Metastatic Liver Carcinoma in the Adrenal Gland (tissue), 2 donors: ENCODE measurements around a stretch of chr17.

- PRO-cap, 2 experiments = no peak in any of the 2 experiments
Observed at GRCh38 chr17:28346888-28348048, 10.1 kb downstream of the POLDIP2 start.

GRCh38 chr17:28361035-28361668 is 3.7 kb downstream of the TMEM199 start:
- PRO-cap, 2 experiments = no peak in any of the 2 experiments

GRCh38 chr17:28367816-28368830 is 2.0 kb downstream of the VTN start:
- PRO-cap, 2 experiments = peak in 2 of 2 experiments; most common plus-strand start chr17:28368418 (in 2)

GRCh38 chr17:28384986-28385531 is 13.6 kb downstream of the SARM1 start:
- PRO-cap, 2 experiments = peak in 1 of 2 experiments; most common minus-strand start chr17:28385202 (in 1)

DNA sequence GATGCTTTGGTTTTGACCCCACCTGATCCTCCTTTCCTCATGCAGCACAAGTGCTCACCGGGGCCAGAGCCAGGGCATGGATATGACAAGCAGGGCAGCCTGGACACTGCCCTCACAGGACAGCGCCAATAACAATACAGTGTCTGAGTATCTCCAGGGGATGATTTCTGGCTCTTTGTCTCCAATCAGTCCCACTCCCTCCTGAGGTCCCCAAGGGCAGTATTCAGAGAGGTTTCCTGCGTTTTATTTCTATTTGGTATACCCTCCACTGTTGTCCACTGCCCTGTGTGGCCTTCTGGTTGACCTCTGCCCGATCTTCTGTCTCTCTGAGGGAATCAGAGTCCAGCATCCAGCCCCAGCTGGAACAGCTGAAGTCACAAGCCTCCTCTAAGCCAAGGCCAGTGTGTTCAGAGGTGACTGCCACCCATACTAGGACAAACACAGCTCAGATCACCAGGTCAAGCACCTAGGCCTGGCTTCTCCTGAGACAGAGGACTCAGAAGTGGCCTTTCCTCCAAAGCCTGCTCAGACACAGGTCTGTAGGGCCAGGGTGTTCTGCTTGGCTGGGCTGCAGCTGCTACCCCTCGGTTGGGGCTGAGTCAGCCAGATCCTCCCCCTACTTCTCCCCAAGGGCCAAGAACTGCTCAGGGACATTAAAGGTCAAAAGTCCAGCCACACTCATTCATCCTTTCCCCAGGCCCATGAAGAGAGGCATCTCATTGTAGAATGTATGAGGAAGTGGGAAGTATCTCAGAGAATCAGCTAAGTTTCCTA is 7.8 kb downstream of the SLC46A1 start:
- PRO-cap, 2 experiments = peak in 1 of 2 experiments; most common plus-strand start position 401 of the sequence (in 1); most common minus-strand start position 320 of the sequence (in 1)

DNA sequence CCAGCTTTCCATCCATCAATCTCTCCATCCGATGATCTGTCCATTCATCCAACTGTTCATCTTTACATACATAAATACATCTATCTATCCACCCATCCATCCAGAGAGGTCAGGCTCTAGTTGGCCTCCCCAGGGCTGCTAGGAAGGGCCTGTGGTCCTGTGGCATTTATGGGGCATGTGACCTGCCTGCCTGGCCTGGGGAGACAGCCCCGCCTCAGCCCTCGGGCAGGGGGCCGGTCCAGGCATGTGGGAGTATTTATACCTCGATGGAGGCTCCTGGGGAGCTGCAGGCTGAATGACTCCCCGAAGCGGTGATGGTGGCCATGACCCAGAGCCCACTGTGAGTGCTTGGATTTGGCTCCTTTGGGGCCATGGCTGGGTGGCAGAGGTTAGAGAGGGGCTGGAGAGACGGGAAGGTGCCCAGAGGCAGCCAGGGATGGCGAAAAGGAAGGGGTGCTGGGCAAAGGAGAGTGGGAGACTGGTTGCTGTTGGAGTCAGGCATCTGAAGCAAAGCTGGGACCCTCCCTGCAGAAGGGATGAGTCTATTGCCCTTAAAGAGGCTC is 7.4 kb downstream of the FOXN1 start:
- PRO-cap, 2 experiments = no peak in any of the 2 experiments

DNA sequence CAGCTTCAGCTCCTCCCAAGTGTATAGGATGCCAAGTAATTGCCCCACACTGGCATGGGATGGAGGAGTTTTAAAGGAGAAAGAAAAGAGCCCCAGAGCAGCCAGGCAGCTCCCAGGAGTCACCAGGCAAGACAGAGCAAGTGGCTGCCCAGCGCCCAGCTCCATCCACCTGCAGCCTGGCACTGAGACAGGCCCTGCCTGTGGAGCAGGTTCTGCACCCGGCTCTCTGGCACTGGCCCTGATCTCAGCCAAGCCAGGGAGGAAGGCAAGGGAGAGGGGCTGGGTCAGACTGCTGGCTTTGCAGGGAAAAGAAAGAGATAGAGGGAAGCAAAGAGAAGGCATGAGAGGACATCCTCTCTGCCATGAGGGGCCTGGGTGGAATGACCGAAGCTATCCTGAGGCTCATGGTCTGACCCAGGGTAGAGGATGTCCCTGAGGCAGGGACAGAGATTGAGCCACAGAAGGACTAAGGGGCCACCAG is 21.8 kb downstream of the FOXN1 start:
- PRO-cap, 2 experiments = no peak in any of the 2 experiments

GRCh38 chr17:28598197-28598832 is 510 bp downstream of the SPAG5 start:
- PRO-cap, 2 experiments = peak in 2 of 2 experiments; most common plus-strand start chr17:28598270 (in 1)

DNA sequence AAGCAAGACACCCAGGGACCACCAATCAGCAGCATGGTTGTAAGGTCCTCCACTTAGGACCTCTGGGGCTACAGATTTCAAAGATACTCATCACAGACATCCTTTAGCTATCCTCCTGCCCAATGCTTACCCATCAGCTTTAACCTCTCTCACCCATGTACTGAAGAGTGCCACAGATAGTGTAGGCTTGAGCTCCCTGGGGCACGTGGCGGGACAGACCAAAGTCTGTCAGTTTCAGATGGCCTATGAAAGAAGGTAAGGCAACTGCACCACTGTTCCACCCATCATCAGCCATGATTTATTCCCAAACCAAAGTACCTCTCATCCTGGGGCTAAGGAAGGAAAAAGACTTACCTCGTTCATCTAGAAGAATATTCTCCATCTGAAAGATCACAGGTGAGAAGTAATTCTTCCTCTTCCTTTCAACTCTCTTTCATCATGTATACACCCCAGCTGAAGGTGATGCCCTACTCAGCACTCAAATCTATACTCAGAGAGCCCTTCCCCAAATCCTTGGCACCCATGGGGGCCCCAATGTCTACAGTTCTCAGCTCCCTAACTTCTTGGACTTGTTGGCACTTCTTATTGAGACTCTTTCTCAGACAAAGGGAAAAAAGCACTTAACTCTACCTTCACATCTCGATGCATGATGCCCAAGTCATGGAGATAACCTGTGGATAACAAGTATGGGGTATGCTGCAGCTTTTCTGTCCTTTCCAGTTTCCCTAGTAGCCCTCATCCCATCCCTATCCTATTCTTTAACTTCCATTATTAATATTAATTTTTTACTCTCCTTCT is 2.4 kb downstream of the RSKR start:
- PRO-cap, 2 experiments = no peak in any of the 2 experiments

DNA sequence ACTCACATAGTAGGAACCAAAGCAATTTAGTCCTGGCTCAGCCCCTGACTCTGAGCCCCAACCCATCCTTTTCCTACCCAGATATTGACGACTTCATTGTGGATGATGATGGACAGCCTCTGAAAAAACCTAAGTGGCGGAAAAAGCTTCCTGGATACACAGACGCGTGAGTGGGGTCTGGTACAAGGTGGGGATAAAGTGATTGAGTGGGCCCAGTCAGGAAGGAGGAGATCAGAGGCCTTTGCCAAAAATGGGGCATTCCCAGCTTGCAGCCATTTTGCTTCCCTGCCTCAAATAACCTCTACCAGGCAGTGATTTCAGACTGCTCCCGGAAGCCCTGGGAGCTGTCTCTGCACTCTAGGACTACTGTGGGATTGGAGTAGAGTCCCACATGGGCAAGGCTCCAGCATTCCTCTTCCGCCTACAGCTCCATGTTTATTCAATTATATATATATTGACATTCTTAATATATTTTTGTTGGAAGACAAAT is 13.4 kb downstream of the SUPT6H start:
- PRO-cap, 2 experiments = no peak in any of the 2 experiments

DNA sequence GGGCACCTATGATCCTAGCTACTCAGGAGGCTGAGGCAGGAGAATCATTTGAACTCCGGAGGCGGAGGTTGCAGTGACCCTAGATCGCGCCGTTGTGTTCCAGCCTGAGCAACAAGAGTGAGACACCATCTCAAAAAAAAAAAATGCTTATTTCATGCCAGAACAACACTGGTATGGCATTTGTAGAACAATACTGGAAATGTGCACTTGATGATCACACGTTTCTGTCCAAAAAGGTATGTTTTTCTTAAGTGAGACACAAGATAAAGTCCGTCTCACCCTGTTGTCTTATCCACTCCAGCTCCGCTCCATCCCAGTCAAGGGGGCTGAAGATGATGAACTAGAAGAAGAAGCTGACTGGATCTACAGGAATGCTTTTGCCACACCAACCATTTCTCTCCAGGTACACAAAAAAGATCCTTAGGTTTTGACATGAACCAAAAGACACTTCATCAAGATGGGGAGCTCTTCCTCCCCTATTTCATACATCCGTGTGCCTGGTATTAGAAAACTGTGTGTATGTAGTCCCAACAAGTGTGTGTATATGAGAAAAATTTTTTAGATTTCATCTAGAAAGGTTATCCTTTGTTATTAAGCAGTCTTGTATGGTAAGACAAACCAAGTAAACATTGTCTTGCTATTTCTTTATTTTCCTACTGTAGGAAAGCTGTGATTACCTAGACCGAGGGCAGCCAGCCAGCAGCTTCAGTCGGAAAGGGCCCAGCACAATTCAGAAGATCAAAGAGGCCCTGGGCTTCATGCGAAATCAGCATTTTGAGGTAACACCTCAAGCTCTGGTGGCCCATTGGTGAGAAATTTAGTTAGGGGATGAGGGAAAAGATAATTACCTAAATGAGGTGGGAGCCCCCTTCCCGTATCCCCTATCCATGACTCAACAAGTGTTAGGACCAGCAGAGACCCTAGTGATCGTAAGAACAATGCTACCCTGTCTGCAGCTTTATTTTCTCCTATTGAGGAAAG is 15.7 kb downstream of the SUPT6H start:
- PRO-cap, 2 experiments = no peak in any of the 2 experiments

GRCh38 chr17:28695126-28695514 is 16.6 kb downstream of the PROCA1 start:
- PRO-cap, 2 experiments = no peak in any of the 2 experiments

DNA sequence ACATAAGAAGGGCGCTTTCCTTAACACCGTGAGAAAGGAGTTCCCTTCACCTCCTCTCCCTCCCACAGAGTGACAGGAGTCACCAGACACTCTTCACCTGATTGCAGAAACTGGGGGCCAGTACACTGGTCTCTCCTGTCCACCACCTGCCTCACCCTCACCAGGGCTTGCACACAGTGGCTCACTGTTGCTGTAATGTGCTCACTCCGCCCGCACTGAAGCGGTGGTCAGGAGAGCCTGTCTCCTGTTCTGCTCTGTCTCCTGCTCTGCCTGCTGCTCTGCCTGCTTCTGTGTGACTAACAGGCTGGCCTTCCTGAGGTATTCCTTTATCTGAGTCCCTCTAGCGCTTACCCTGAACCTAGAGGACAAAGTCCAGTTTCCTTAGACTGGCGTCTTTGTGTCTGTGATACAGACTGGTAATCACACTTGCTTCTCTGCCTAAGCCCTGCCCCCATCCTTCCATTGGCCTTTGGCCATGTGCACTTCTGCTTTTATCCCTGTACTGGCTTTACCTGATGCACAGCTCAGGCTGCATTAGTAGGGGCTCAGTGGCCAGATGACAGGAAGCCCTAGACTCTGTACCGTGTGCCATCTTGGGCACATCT is 13.4 kb downstream of the PROCA1 start:
- PRO-cap, 2 experiments = peak in 2 of 2 experiments; most common minus-strand start position 301 of the sequence (in 2)

DNA sequence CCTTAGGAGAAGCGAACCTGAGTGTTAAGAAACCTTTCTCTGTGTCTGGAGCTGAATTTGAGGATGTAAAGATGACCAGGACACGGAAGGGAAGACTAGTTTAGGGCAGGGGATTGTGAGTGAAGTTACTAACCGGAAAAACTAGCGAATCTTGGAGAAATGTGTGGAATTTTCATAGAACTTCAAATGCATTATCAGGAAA is 964 bp upstream of the RAB34 start:
- PRO-cap, 2 experiments = no peak in any of the 2 experiments

- PRO-cap, 2 experiments = no peak in any of the 2 experiments
Observed at GRCh38 chr17:28747530-28748135, 3.8 kb downstream of the TRAF4 start.

- PRO-cap, 2 experiments = no peak in any of the 2 experiments
Observed at GRCh38 chr17:28749825-28750865, 6.3 kb downstream of the TRAF4 start.

- PRO-cap, 2 experiments = no peak in any of the 2 experiments
Observed at GRCh38 chr17:28807971-28808619, 34.5 kb downstream of the FAM222B start.

DNA sequence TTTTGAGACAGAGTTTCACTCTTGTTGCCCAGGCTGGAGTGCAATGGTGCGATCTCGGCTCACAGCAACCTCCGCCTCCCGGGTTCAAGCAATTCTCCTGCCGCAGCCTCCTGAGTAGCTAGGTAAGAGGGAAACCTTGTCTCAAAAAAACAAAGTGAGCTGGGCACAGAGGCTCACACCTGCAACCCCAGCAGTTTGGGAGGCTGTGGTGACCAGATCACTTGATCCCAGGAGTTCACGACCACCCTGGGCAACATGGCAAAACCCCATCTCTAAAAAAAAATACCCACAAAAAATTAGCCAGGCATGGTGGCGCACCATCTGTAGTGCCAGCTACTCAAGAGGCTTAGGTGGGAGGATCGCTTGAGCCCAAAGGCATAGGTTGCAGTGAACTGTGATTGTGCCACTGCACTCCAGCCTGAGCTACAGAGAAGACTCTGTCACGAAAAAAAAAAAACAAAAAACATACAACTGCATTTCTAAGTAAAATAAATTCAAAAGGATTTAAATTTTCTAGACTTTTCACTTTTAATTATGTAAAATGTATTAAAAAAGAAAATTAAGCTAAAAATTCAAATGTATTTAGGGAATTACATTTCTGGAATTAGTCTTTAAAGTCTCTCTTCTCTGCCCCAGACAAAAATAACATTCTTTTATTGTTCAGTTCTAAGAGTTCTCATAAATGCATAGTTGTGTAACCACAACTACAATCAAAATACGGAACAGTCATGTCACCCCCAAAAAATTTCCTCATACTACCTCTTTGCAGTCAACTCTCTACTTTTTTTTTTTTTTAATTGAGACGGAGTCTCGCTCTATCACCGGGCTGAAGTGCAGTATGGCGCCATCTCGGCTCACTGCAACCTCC is 14.2 kb downstream of the FAM222B start:
- PRO-cap, 2 experiments = no peak in any of the 2 experiments

GRCh38 chr17:28857698-28858609 is 3.1 kb downstream of the ERAL1 start:
- PRO-cap, 2 experiments = no peak in any of the 2 experiments

GRCh38 chr17:28896564-28897553 is 674 bp downstream of the FLOT2 start:
- PRO-cap, 2 experiments = peak in 2 of 2 experiments; most common plus-strand start chr17:28897012 (in 2); most common minus-strand start chr17:28896907 (in 2)